HGPS cell (cell line): ENCODE measurements around the gene PDE1C.

DNA sequence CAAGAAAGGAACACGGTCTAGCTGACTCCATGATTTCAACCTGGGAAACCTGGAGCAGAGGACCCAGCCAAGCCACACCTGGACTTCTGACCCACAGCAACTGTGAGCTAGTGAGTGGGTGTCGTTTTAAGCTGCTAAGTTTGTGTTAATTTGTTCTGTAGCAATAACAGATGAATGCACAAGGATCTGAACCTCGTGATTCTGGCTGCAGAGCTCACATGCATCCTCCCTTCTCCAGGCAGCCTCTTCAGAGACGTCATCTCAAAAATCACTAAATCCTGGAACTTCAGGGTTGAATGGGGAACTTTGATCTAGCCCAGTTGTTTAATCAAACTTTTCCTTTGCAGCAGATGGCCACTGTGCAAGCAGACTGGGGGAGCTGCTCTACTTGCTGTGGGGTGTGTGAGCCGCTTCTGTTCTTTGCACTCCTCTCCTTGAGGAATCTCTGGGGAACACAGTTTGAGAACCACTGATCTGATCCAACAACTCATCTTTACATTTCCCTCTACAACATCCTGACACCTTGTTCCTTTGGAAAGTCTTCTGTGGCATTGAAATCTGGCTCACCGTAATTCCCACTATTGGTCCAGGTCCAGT, 90.2 kb downstream of the CHN2 start:
- RRBS = no CpG with 5 or more reads among the region's 6 CpGs

- RRBS = no CpG with 5 or more reads among the region's 9 CpGs
These were observed 74.7 kb upstream of the PRR15 start for GRCh38 chr7:29488778-29489473.

DNA sequence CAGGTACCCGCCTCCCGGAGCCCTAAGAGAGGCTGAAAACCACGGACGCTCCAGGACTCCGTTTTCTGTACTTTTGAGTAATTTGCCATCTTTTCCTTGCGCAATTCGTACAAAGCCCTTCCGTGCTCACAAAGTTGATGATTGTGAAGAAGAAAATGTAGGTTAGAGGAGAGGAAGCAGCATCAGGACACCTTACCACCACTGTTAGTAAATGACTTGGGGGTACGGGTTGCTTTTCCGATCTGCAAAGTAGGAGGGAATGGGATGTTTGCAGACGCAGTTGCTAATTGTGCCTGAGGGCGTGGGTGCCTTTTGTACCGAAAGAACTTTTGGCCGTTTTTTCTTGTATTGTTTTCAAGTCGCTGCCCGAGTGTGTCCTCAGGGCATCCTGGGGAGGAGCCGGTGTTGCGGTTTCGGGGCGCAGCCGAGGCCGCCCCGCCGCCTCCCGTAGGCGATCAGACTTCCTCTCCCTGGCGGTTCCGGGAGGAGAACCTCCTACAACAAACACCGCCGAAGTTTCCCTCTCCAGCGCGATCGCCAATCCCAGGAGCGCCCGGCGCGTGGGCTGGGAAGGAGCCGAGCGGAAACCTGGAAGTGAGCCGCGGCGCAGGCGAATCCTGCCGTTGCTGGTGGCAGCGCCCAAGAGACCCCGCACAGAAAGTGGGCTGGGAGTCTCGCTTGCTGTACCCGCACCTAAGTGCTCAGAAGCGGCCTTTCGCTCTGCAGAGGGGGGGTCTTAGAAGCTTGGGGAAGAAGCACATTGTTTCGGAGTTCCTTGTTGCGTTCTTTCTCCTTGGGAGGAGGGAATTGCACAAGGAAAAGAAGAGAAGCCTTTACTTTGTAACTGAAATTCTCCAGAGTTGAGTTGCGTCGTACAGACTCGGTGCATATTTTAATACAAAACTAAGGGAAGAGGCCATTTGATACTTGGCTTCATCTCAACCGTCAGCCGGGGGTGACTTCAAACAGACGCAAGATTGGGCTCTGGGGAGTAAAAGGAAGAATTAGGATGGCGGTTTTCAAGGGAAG, 1.1 kb downstream of the PRR15 start:
- RRBS = 2% methylated on average over 19 of the region's 59 CpGs

- RRBS = no CpG with 5 or more reads among the region's 4 CpGs
These were observed 3.6 kb downstream of the PRR15 start for GRCh38 chr7:29567175-29567698.

DNA sequence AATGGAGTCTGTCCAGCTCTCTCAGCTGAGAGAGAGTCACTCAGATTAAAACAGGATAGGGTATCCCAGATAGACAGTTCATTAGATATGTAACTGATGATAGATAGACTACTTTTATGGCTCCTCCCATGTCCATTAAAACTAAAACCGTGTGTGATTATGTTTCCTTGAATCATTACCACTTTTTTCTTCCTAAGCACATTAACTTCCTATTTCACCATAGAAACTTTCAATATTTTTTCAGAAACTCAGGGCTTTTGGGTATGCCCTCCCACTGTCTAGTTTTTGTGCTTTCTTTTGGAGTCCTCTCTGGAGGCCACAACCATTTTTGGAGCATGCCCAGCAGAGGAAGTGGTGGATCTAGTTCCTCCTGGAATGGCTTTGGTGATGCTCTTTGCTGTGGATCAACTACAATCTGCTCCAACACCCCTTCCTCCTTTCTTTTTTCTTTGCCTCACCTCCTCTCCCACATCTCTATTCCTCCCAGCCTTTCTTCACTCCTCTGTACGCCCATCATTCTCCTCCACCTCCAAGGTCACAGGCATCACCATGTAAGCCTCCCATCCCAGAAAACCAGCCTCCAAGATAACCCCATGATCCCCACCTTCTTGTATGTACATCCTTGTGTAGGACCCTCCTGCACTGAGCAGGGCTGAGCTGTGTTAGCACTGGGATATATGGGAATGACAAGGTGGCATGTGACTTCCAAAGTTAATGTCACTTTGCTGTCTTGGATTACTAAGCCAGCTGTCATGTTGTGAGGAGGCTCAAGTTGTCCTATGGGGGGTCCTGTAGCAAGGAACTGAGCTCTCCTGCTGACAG, 82.9 kb downstream of the PRR15 start:
- RRBS = no CpG with 5 or more reads among the region's 2 CpGs

DNA sequence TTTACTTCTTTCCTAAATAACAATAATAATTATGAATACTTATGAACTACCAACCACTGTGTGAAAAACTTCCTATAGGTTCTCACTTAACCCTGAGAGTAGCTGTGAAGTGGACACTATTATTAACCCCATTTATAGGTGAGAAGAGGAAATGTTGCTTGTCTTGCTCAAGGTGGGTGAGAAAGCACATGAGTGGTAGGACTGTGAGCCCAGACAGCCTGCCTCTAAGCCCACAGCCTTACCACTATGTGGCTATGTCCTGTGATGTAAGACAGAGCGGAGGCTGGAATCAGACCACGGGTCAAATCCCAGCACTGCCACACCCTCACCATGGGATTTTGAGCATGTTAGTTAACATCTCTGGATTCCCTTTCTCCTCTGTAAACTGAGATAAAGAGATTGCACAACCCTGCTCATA, 41.6 kb upstream of the MTURN start:
- RRBS = no CpG with 5 or more reads among the region's 2 CpGs

DNA sequence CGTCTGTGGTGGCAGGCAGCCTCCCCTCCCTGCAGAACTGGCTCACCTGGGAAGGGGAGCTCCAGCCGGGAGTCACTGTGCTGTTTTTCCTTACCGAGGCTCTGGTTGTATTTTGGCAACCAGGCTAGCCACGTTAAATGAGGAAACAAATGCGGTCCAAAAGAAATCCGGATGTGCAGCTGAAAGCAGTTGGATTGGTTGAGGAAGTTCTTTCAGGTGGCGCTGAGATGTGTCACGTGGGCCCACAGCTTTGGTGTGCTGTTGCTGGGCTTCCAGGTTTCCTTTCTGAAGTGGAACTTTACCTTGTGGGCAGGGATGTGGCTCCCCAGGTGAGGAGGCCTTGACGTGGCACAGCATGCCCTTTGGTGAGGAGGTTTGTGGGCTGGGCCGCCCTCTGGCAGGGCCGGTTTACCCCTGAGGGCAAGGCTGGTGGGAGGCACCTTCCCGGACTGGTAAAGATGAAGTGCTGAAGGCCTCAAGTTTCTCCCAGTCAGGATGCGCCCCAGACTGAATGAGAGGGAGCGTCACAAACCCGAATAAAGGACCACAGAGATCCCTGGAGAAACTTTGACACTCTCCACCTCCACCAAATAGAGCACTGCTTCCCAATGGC, 14.3 kb downstream of the MTURN start:
- RRBS = 91% methylated on average over 5 of the region's 15 CpGs

DNA sequence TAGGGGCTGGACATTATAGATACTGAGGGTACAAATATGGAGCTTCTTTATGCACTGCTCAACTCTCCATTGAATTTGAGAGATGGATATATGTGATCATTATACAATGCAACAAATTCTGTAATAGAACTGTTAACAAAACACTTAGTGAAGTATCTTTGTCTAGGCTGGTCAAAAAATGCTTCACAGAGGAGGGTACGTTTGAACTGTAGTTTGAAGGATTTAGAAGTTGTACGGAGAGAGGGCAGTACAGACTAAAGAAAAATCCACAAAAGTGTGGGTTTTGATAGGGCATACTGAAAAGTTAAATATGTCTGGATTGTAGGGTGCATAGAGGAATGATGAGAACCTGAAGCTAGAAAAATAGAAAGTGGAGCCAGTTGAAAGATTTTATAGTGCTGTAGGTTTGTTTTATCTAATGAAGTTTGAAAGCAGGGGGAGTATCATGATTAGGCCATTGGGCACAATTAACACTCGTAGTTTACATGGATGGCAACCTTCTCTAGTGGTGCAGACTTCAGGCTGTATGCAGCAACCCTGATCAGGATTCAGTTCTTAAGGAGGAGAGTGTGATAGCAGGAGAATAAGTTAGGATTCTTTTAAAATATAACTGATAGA, 6.6 kb downstream of the ZNRF2 start:
- RRBS = no CpG with 5 or more reads among the region's 3 CpGs

GRCh38 chr7:30292138-30292637, 7.8 kb downstream of the ZNRF2 start:
- RRBS = no CpG with 5 or more reads among the region's 4 CpGs

GRCh38 chr7:30403348-30403853, 75.2 kb downstream of the NOD1 start:
- RRBS = no CpG with 5 or more reads among the region's 4 CpGs

GRCh38 chr7:30420792-30421137, 57.8 kb downstream of the NOD1 start:
- RRBS = no CpG with 5 or more reads among the region's 4 CpGs

DNA sequence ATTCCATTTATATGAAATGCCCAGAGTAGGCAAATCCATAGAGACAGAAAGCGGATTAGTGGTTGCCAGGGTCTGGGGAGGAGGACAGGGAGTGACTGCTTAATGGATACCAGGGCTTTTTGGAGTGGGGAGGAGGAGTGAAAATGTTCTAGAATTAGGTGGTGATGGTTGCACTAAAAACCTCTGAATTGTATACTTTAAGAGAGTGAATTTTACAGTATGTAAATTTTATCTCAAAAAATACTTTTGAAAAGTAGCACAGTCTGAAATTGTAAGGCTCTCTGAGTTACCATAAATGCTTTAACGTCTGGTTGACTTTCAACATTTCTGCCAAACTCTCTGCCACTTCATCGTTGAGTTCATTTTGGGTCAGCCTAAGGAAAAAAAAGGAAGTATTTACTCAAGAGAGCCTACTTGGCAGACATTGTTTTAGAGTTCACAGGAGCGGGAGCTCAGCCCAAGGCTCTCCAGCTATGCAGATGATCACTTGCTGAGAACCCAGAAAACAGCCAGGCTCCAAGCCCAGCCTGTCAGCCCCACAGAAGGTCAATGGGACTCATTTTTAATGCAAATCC, 45.7 kb downstream of the NOD1 start:
- RRBS = no CpG with 5 or more reads among the region's 4 CpGs

DNA sequence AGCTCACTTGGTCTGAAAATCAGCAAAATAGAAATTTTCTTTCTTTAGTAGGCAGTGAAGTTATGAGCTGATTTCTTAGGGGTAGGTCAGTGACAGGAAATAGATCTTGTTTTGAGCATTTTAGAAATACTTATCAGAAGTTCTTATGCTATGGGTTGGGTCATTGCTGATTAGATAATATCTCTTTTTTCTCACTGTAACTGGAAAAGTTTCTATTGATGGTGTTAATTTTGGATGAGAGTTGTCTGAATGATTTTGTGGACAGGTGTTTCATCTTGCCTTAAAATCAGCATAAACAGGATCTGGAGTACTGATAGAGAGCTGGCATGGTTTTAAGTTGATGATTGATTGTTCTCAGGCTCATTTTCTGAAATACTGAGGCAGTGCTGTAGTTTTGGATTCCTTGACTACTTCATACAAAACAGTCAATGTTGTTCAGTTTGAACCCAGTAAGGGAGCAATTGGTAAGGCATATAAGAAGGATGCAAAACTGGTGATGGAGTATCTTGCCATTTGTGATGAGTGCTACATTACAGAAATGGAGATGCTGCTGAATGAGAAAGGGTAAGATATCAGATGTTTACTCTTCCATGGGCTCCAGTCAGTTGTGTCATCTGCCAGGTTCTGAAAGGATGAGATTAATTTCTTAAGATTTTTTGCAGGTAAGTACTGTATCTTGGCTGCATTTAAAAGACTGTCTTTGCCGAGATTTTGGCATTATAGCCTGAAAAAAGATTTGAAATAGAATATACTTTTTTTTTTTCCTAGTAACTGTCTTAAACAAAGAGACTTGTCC, 27.4 kb downstream of the GARS1 start:
- RRBS = no CpG with 5 or more reads among the region's 1 CpG

DNA sequence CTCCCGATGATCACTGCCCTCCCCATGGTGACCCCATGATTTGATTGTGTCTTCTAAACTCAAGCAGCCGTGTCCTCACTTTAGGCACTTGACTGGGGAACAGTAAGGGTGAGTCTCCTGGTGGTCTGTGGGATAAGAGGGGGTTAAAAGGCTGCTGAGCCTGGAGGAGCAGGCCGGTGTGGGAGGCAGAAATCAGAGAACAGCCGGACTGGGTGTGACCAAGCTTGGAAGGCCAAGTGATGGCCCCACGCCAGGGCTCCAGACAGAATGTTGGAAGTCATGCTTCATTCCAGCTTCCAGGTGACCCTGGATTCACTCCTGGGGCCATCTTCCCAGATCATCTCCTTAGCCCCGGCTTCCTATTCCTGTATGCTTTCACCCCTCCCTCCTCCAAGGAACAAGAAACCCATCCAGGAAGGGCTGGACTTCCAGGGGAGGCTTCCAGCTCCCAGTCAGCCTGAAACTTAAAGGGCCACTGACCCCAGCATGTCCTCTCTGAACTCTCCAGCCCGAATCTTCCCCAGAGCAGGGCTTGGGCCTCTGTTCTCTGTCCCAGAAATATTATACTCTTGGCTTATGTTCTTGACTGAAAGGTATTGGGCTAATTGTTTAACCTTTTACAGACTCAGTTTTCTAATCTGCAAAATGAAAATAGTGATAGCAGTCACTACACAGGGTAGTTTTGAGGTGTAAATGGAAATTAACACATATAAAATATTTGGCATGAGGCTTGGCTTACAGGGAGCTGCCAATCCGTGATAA, 1.1 kb downstream of the INMT start:
- RRBS = no CpG with 5 or more reads among the region's 8 CpGs

DNA sequence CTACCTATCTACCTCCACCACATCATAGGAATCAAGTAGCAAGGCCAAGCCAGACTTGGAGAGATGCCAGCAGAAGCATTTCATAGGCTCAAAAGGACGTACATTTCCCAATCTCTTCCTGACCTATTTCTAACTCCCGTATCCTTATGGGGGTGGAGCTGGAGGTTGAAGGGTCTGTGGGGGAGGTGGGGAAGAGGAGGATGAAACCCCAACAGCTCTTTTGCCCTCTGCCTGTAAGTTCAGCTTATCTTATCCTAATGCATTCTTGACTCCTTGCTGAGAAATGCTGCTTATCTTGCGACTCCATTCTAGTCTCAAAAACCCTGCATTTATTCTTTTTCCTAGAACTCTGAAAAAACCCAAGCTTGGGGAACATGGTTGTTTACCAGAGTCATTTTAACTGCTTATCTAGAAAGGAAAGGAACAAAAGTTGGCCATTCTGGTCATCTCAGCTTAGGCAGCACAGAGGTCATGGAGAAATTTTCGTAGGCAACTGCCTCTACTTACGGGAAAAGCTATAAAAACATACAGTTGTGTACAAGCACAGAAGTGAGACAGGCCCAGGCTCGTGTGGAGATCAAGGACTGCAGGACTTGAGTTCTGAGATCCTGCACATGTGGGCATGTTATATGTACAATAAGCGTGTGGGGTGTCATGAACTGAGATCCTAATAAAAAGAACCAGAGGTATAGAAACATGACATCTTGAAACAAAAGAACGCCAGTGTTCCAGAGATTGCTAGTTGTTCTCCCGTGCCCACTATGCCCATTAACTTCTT, 9.4 kb downstream of the INMT start:
- RRBS = no CpG with 5 or more reads among the region's 9 CpGs

- RRBS = 2% methylated on average over 14 of the region's 40 CpGs
These were observed 555 bp downstream of the MINDY4 start for GRCh38 chr7:30771594-30772349.

- RRBS = no CpG with 5 or more reads among the region's 10 CpGs
These were observed 7.4 kb downstream of the MINDY4 start for GRCh38 chr7:30778536-30779099.

DNA sequence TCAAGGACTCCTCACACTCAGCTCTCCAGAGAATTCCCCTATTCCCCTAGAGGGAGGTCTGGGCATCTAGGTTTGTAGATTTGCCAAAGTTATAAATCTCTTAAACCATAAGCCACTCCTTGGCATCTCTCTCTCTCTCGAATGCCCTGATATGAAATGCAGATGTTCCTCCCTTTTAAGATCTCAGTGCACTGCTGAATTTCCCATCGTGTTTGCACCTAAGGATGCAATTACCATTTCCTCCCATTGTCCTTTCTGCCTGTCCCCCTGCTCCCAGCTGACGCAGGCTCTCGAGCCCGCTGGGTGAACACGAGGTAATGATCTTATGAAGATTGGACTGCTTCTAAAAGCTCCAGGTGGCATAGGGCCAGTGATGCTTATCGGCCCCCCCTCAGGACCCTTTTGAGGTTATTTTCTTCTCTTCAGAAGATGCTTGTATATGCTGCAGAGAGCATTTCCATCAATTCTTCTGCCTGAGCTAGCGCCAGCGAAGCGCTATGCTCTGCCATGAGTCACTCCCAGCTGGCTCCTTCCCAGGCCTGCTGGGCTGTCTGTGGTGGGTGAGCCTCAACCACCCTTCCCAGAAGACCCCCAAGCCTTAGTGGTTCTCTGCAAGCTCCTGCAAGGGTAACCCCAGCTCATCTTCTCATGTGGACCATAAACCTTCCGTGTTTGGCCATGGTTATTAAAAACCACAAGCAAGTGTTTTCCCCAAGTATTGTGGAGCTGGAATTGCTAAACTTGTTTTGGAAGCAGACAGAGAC, 41.6 kb upstream of the AQP1 start:
- RRBS = no CpG with 5 or more reads among the region's 11 CpGs

- RRBS = 8% methylated on average over 10 of the region's 27 CpGs
These were observed at the start of gene PDE1C for GRCh38 chr7:32070341-32070736. Gene PDE1C, minus strand, starts transcription at chr7:32070407.

DNA sequence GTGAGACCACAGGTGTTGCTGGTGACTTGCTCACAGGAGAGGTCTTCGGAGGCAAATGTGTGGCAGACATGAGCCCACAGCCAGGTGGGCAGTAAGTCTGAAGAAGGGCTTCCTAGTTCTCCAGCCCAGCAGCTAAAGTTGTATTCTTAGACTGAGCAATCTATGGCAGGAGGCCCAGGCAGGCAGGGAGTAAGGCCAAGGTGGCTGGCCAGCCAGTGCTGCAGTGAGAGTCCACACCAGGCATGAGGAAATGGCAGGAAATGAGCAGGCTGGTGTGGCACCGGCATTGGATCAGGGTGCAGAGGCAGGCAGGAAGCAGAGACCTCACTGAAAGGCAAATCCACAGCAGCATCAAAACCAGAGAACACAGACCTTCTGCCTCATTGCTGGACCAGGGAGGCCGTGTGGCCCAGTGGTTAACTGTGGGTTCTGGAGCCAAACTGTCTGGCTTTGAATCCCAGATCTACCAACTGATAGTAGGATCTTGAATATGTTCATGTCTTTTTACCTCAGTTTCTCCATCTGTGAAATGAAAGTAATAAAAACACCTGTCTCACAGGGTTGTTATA, 84.7 kb upstream of the PDE1C start:
- RRBS = no CpG with 5 or more reads among the region's 3 CpGs